A375 (cell line): Measurements from ENCODE around the gene CMPK1.

DNA sequence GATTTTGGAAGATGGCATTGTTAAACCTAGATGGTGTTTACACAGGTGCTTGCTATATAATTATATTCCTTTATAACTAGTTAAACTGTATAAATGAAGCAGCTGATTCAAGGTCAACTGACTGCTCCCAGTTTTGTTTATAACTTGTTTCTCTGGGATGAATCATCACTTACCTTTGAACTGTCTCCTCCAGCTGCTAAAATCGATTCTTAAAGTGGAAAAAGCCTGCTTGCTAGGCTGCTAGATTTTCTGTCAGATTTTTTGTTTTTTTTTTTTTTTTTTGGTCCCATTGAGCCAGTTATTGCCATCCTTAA lies 153.3 kb downstream of the PIK3R3 start:
- RAMPAGE, long total RNA: no peak

DNA sequence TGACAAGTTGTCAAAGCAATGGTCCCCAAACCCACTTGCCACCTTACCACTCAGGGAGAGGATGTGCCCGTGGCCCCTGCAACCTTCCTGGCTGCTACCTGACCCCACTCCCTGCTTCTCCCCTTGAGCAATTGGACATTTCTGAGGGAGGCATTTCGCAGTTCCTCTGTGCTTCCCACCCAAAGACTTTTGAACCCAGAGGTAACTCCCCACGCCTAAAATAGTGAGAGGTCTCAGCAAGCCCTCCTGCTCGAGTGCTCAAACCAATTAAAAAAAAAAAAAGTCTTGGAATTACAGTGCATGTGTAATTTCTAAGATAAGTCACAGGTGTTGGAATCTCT lies 1.1 kb upstream of the PIK3R3 start:
- RAMPAGE, long total RNA: no peak

GRCh38 chr1:46205665-46206256 lies 2.6 kb downstream of the LURAP1 start:
- RAMPAGE, long total RNA: no peak

GRCh38 chr1:46297183-46297682 lies 6.2 kb downstream of the LRRC41 start:
- RAMPAGE, long total RNA: no peak

GRCh38 chr1:46301833-46302487 lies 1.5 kb downstream of the LRRC41 start:
- RAMPAGE, long total RNA: no peak

GRCh38 chr1:46442361-46443316 lies 47.0 kb upstream of the DMBX1 start:
- RAMPAGE, long total RNA: no peak

DNA sequence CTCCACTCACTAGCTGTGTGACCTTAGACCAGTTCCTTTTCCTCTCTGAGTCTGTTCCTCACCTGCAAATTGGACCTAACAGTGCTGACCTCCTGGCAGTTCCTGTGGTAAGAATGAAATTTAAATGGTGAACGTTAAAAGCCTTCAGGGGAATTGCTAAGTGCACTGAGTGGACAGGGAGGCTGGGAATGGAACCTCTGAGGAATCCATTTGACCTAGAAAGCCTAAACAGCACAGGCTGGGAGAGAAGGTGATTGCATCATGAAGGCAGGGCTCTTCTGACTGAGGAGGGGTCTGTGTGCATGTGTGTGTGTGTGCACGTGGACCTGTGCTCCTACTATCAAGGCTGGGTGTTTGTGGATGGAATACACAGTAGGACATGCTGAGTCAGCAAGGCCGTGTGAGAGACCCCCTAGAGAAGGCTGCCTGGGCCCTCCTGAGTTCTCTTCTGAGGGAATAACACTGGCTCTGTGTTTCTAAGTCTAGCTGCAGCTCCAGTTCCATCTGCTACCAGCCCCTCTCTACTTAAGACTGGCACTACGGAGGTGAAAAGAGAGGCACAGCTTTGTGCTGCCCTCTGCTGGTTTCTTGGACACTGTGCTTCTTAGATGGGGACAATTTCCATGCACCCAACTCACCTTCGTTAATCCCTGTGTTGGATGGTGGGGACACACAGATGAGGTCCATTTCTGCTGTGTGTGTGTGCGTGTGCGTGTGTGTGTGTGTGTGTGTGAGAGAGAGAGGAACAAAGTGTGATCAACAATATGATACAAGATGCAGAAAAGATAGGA lies 6.1 kb upstream of the EFCAB14 start:
- RAMPAGE, long total RNA: no peak

- RAMPAGE, long total RNA: no peak
Measured at GRCh38 chr1:46749780-46750717, 31.1 kb upstream of the EFCAB14 start.

DNA sequence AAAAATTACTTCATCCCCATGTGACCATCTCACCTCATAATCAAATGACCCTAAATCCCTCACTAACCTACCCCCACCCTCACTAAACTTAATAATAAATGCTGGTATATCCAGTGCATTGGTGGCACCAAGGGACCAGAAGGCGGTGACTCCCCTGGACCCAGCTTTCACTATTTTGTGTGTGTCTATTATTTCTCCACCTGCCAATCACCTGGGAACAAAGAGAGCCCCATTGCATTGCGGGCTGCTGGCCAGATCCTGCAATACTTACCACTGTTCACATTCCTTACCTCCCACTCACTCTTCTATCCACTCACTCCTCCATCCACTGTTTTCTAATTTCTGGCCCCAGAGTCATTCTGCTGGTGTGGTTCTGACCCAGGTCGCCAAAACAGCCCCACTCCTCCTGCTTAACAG lies 38.2 kb upstream of the EFCAB14 start:
- RAMPAGE, long total RNA: no peak

DNA sequence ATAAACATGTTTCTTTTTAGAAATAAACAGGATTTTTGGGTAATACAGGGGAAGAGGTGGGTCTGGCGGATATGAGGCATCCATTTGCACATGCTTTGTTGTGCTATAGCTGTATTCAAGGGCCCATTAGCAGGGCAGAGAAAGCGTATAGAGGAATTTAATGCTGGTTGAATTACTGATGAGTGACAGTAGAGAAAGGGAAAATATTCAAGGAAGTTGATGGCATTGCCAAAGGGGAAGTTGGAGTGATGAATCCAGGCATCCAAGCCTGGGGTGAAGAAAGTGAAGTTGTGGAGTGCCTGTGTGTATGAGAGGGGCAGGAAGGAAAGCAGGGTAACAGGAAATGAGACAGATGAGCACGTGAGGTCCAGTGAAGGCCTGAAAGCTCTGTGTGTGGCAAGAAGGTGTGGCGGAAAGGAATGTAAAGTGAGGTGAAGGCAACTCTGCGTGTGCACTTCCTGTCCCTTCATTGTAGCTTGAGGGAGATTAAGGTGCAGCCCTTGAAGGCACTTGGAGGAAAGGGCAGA lies 58.6 kb downstream of the CYP4B1 start:
- RAMPAGE, long total RNA: no peak

- RAMPAGE, long total RNA: no peak
Measured at GRCh38 chr1:46962345-46962777, 21.1 kb upstream of the CYP4A11 start.

- RAMPAGE, long total RNA: no peak
Measured at GRCh38 chr1:47226128-47226733, 5.8 kb downstream of the TAL1 start.

GRCh38 chr1:47333420-47334406 lies at the start of gene CMPK1:
Gene CMPK1 (plus strand): TSS chr1:47333790.
- RAMPAGE, long total RNA: no peak

DNA sequence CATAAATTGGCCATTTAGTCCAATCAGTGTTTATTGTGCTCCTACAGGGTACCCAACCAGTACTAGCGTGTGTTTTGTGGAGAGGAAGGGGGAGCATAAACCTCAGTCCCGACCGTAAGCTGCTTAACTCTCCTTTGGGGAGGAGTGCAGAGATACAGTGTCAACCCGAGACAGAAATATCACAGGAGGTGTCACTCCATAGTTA lies 269.9 kb downstream of the TRABD2B start:
- RAMPAGE, long total RNA: no peak

GRCh38 chr1:47954698-47955389 lies 42.3 kb downstream of the TRABD2B start:
- RAMPAGE, long total RNA: no peak

GRCh38 chr1:47984104-47984586 lies 13.0 kb downstream of the TRABD2B start:
- RAMPAGE, long total RNA: no peak

DNA sequence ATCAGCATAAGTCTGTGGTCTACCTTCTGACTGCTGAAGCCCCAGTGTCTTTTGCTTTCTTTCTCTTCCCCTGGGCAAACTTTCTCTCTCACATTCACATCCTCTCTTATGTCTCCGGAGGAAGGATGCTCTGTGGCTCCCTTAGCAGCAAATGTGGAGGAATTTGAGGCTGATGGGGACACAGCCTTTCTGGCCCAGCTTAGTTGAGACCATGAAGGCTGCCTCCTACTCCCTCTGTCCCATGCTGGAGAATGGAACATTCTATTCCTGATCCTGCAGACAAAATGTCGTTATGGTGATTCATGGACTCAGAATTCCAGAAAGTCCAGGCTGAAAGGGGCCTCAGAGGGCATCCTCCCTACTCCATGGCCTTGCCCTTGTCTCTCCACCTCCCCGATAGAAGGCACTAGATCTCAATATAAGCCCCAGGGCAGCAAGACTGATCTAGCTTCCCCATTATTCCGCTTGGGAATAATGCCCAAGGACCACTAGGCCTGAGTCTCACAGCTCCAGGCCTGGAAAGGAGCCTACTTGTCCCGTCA lies 52.6 kb upstream of the TRABD2B start:
- RAMPAGE, long total RNA: no peak

DNA sequence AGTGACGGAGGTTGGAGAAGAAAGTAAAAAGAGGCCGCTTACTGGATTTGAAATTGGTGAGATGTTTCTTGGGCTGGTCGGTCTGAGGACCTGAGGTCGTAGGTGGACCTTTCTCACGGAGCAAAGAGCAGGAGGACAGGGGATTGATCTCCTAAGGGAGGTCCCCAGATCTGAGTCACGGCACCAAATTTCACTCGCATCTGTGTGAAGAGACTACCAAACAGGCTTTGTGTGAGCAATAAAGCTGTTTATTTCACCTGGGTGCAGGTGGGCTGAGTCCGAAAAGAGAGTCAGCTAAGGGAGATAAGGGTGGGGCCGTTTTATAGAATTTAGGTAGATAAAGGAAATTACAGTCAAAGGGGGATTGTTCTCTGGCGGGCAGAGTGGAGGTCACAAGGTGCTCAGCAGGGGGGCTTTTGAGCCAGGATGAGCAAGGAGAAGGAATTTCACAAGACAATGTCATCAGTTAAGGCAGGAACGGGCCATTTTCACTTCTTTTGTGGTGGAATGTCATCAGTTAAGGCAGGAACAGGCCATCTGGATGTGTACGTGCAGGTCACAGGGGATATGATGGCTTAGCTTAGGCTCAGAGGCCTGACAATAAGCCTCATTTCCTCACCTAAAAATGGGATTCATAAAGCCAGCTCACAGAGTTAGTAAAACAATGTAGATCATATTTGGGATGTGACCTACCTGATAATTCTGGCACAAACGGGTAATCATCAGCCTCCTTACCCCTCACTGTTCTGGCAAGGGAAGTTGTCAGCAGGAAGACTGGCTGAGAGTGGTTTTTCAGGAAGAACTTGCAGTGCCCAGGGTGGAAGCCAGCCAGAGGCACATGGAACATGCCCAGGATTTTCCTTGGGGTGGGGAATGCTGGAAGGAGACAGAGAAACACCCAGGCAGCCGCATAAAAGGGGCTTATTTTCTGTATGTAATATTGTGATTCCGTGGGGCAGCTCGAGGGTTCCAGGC lies 8.0 kb upstream of the SLC5A9 start:
- RAMPAGE, long total RNA: no peak

- RAMPAGE, long total RNA: no peak
Measured at GRCh38 chr1:48451523-48452170, 20.4 kb downstream of the SPATA6 start.

GRCh38 chr1:48526074-48526814 lies 54.2 kb upstream of the SPATA6 start:
- RAMPAGE, long total RNA: no peak